Brain (tissue), 1 donor: ENCODE measurements around the genes NBEAL2, KLHL18 and ATRIP.

GRCh38 chr3:46893429-46894135, 16.1 kb downstream of the PTH1R start:
- RRBS, result no CpG with 5 or more reads among the region's 12 CpGs

GRCh38 chr3:46931553-46932099, 44.9 kb downstream of the CCDC12 start:
- RRBS, result no CpG with 5 or more reads among the region's 3 CpGs

- RRBS, result 2% methylated on average over 28 of the region's 102 CpGs
Observed at GRCh38 chr3:46979336-46980422, at the start of gene NBEAL2. NBEAL2 (plus strand) TSS chr3:46979666.

DNA sequence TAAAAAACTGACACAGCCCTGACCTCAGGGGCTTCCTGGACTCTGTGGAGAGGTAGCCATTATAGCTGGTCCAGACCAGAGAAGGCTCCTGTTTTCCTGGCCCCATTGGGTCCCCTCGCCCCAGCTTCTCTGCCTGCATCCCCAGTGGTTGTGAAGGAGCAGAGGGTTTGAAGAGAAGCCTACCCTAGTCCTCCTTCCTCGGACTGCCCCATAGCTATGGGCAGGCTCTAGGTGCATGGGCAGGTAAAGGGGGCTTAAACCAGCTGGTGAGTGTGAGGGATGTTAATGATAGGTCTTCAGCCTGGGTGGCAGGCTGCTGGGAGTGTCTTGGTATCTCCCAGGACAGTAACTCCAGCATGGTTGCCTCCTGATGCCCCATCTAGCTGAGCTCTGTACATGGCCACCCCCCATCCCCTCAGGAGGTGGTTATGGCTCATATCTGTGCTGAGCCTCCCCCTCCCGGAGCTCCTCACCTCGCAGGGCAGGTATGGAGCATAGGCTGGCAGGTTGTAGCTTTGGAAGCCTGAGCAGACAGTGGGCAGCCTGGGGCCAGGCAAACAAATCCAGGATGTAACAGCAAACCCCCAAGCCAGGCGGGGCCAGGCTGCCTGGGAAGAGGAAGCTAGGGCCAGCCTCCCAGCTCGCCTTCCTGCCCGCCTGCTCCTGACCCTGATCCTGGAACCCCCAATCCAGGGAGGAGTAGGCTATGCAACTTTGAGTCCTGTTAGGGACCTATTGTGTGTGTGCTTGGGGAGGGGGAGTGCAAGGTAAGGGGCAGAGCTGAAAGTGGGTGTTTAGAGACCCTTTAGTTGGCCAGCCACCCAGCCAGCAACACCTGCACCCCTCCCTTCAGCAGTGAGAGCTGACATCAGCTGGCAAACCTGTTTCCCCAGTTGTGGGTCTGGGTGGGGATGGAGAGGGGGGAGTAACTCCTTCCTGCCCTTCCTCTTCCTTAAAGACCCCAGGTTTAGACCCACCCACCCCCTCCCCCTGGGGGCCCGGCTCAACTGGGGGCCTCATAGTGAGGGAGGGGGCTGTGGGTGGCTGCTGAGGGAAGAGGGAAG, 2.3 kb downstream of the NBEAL2 start:
- RRBS, result no CpG with 5 or more reads among the region's 8 CpGs

DNA sequence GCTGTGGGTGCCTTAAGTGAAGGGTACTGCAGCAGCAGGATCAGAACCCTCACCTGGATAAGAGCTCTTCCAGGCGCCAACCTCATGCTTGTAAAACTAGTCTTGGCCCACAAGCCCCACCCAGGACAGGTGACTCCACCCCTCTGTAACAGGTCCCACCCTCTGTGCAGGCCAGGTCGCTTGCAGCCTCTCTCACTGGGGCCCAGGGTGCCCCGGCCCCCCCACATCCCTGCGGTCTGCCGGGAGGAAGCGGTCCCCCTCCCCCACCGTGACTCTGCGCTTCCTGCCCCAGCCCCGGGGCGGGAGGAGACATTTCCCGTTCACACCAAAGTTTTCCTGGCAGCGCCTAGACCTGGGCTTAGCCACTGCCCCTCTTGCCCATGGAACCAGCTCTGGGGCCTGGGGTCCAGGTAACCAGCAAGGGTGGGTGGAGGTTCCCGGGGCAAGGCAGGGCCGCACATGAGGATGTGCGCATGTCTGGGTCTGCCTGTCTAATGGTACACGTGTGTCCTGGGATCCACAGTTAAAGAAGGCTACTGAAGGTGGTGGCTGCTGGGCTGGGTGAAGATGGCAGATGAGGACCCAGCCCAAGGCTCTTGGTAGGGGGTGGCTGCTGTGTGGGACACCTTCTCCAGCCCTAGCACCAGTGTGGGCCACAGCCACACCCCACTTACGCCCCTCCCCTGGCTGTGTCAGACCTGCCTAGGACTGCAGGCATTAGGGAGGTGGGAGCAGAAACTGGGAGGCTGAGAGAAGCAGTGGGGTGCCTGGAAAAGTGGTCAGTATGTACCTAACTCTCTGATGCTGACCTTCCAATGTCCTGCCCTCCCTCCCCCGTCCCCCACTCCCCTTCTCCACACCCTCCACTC, 8.4 kb downstream of the NBEAL2 start:
- RRBS, result 33% methylated on average over 5 of the region's 18 CpGs

DNA sequence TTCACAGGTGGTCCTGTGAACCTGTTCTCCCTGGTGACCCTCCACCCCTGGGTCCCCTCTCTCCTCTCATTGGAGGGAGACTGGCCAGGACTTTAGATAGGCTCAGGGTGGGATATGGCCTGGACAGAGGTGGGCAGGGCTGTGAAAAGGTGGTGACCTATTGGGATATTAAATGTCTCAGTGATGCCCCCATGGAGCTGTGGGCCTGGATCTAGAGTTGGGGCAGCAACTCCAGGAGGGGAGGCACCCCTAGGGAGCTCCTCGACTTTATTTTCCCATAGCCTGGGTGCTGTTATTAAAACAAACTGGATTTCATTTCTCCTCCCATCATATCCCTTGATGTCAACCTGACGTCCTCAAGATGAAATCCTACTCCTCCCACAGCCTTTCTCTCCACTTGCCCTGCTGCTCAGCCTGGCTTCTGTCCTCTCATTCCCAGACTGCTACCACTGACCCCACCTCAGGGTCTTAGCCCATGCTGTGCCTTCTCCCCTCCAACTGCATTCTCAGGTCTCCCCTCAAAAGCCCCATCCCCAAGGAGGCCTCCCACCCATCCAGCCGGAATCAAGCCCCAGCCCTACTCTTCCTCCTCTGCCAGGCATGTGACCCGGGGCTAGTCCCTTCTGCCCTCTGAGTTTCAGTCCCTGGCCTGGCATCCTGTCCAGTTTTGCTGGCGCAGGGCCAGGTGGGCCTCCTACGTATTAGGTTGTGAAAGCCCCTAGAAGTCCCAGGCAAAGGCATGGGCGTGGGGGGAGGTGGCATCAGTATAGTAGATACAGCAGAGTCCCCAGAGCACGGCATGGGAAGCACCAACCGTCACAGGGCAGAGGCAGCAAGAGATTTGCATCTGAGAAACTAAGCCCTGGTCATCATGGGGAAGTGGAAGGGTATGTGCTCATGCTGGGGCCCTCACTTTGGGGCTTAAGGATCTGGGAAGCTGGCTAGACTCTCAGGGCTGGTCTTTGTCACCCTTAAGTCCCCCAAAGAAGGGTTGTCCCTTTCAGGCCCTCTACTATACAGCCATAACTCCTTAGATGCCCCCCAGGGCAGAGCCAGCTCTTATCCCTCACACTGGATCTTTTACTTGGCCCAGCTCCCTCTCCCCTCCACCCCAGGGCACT, 10.9 kb downstream of the NBEAL2 start:
- RRBS, result 100% methylated on average over 1 of the region's 9 CpGs

DNA sequence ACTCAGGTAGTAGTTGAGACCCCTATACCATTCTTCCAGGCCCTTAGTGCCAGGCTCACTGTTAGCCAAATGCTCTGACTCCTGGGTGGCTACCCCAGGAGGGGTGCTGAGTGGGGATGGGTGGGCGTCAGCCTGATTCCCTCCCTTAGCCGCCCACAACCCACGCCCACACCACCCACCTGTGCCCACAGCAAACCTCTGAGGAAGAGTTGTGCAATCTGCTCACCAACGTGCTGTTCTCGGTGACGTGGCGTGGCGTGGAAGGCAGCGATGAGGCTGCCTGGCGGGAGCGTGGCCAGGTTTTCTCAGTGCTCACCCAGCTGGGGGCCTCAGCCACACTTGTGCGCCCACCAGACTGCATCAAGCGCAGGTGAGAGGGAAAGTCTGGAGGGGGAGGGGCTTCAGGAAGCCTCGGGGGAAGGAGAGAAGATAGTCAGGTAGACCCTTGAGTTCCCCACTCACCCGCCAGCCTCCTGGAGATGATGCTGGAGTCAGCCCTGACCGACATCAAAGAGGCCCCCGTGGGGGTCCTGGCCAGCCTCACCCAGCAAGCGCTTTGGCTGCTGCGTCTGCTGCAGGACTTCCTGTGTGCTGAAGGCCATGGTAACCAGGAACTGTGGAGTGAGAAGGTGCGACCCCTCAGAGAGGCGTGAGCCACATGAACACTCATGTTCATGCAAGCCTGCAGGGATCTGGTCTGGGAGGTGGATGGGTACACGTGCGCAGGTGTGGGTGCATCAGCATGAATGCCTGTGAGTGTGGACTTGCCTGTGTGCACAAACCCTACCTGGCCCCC, 21.5 kb downstream of the NBEAL2 start:
- RRBS, result no CpG with 5 or more reads among the region's 23 CpGs

GRCh38 chr3:47008933-47009461, 29.5 kb downstream of the NBEAL2 start:
- RRBS, result 7% methylated on average over 2 of the region's 45 CpGs

- RRBS, result no CpG with 5 or more reads among the region's 7 CpGs
Observed at GRCh38 chr3:47016433-47017581, 37.3 kb downstream of the NBEAL2 start.

GRCh38 chr3:47282386-47283616, at the start of gene KLHL18:
KLHL18 (plus strand) TSS chr3:47282944.
- RRBS, result 2% methylated on average over 25 of the region's 93 CpGs

DNA sequence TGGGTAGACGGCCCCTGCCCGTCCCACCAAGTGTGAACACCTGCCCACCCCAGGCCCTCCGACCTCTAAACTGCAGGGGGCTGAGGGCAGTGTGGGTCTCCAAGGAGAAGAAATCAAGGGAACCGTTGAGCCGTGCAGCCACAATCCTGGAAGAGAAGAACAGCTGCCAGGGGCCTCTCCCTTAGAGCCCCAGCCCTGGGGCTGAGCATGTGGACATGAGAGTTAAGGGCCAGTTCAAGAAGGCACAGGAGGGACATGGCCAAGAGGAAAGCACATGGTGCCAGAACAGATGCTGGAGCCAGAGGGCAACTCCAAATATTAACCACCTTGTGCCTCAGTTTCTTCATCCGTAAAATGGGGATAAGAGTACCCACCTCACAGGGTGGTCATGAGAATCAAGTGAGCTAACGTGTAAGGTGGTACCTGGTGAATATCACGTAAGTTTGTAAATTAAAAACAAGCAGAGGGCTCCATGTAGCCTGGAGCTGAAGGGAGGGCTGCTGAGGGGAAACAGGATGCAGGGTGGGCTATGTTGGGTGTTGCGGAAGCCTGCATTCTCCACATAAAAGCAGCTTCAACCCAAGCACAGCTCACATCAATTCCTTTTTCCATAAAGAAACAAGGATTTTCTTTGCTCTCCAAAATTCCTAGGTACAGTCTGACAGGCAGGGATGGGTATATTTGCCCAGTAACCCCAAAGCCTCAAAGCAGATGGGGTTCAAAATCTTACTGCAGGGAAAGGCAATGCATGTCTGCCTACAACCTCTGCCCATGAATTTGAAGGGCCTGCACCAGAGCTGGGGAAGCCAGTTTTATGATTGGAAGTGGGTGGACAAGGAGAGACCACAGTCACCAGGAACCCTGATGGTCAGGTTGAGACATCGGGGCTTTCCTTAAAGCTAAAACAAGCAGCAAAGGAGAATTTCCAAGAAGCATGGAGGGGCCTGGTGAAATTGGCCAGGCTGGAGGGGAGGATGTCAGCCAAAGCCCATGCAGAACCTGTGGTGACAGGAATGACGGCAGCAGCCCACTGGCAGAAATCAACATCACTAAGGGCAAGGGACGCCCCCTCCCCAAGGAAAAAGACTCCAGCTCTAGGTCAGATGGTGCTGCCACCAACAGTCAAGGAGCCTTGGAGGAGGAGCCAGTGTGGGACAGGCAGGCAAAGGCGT, 34.6 kb downstream of the PTPN23 start:
- RRBS, result no CpG with 5 or more reads among the region's 13 CpGs

DNA sequence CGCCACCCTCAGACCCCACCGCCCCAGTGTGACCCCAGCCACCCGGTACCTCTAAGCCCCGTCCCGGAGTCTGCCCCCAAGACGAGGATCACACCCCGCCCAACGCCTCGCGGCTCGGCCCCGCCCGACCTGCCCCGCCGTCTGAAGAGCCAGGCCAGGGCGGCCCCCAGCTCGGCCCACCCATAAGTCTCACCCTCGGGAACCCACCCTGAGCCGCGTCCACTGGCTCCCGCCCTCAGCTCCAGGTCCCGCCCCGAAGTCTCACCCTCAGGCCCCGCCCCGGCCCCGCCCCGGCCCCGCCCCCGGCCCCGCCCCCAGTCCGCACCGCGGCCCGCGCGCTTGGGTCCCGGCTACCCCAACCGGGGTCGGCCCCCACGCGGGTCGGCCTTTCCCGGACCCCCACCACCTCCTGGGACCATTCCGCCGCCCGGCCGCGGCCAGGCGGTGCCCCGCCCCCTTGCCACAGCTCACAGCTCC, 587 bp downstream of the CSPG5 start:
- RRBS, result 2% methylated on average over 19 of the region's 50 CpGs

DNA sequence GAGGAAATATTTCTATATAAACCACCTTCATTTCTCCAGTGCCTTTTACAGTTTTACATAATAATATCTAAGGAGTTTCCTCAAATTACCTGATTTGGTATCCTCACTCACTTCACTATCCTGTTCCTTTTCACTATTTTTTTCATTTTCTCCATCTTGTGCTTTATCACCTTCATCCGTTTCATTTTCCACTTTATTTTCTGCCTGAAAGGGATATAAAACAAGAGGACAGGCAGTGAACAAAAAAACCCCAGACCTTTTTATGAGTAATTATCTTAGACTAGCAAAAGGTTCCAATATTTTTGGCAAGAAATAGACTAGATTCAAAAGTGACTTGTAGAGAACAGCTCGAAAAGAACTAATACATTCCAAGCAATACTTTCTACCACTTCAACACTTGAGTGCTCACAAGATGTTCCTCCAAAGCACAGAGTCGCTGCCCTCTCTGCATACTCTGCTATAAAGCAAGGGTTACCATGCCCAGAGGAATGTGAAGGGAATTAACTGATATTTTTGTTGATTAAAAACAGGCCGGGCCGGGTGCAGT, 57.3 kb upstream of the CSPG5 start:
- RRBS, result no CpG with 5 or more reads among the region's 5 CpGs

- RRBS, result no CpG with 5 or more reads among the region's 4 CpGs
Observed at GRCh38 chr3:47720530-47721107, 61.1 kb downstream of the SMARCC1 start.

- RRBS, result 90% methylated on average over 3 of the region's 7 CpGs
Observed at GRCh38 chr3:47916148-47917164, 99.8 kb downstream of the MAP4 start.

- RRBS, result no CpG with 5 or more reads among the region's 19 CpGs
Observed at GRCh38 chr3:48087978-48088542, 71.8 kb upstream of the MAP4 start.

- RRBS, result no CpG with 5 or more reads among the region's 33 CpGs
Observed at GRCh38 chr3:48417655-48418784, 11.9 kb downstream of the PLXNB1 start.

DNA sequence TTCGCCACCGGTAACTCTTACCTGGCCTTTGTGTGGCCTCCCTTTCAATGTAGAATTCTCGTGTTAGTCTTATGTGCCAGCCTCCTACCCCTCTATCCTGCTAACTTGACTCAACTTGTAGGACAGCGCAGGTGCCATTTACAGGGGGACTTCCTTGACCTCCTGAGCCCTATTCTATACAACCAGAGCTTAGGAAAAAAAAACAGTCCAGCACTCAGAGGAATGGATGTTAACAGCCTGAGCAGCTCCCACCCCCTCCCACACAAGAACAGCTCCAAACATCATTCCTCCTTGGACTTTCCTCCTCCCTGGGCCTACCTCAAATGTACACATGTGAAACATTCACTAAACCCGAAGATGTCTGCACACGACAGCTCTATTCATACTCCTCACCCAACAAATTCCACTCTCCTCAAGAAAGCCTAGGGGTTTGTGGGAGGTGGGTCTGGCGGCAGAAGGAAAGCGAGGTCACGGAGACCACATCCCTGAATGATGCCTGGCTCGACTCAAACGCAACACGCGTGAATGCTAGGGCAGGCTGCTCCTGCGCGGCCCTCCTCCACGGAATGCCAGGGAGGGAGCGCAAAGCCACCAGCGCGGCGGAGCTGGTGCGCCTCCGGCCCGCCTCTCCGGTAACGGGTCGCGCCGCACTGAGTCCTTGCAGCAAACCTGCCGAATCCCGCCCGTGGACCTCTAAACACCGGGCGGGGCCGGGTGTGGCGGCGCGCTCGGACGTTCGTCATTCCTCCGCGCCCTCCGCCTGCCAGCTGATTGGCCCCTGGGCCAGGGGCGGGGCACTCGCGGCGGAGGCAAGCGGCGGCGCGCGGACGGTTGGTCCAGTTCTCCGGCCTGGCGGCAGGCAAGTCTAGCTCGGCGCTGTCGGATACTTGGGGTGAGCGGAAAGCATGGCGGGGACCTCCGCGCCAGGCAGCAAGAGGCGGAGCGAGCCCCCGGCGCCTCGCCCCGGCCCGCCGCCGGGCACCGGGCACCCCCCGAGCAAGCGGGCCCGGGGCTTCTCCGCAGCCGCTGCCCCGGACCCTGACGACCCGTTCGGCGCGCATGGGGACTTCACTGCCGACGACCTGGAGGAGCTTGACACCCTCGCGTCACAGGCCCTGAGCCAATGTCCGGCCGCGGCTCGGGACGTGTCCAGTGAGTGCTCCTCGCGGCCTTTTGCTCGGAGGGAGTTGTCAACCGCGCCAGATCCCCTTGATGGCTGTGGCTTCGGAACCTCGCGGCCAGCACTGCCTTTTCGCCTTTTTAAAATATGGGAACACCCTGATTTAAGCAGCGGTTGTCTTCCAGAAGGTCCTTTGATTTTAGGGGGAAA, at the start of gene ATRIP:
Gene ATRIP (plus strand): TSS at position 797 of the 1,330 bp plus-strand sequence.
- RRBS, result 1% methylated on average over 27 of the region's 102 CpGs

- RRBS, result no CpG with 5 or more reads among the region's 2 CpGs
Observed at GRCh38 chr3:48504950-48505203, 903 bp upstream of the SHISA5 start.